OVCAR3 (cell line): ENCODE data around the gene PRELID3B.

DNA sequence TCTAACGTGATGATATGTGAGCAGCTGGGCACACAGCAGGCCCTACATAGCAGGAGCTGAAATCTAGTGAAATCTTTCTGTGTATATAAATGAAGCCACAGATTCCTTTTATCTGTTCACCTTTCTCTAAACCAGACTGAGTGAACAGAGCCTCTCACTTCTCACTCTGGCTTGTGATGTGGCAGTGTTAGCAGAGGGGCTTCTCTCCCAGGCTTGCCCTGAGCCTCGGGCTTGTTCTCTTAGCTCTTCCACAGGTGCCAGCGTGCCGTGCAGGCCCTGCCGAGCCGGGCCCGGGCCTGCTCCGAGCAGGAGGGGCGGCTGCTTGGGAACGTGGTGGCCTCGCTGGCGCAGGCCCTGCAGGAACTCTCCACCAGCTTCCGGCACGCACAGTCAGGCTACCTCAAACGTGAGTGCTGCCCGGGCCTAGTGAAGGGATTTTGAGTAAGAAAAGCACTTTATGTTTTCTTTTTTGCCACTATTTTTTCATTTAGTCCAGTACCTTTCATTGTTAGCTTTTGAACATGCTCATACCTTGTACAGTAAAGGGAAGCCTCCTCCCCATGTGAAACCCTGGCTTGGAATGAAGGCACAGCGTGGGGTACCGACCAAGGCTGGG lies 18.1 kb downstream of the STX16 start:
- RRBS, result 94% methylated on average over 7 of the region's 18 CpGs

- RRBS, result 98% methylated on average over 5 of the region's 22 CpGs
Measured at GRCh38 chr20:58676011-58676721, 16.4 kb upstream of the NPEPL1 start.

GRCh38 chr20:58854126-58854532 lies 37.1 kb upstream of the GNAS start:
- RRBS, result 90% methylated on average over 17 of the region's 30 CpGs

GRCh38 chr20:58889737-58890233 lies 1.4 kb upstream of the GNAS start:
- RRBS, result 32% methylated on average over 12 of the region's 54 CpGs

- RRBS, result 10% methylated on average over 16 of the region's 74 CpGs
Measured at GRCh38 chr20:58890234-58890719, 944 bp upstream of the GNAS start.

DNA sequence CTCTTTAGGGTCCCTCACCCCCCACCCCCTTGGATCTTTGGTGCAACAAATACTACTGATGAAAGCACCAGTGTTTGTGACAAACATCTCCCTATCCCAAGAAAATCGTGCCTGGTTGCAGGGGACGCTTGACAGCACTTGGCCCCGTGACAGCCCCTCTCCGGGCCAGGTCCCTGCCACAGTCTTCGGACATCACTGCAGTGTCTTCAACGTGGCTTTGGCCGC lies 4.5 kb downstream of the GNAS start:
- RRBS, result 43% methylated on average over 2 of the region's 7 CpGs

DNA sequence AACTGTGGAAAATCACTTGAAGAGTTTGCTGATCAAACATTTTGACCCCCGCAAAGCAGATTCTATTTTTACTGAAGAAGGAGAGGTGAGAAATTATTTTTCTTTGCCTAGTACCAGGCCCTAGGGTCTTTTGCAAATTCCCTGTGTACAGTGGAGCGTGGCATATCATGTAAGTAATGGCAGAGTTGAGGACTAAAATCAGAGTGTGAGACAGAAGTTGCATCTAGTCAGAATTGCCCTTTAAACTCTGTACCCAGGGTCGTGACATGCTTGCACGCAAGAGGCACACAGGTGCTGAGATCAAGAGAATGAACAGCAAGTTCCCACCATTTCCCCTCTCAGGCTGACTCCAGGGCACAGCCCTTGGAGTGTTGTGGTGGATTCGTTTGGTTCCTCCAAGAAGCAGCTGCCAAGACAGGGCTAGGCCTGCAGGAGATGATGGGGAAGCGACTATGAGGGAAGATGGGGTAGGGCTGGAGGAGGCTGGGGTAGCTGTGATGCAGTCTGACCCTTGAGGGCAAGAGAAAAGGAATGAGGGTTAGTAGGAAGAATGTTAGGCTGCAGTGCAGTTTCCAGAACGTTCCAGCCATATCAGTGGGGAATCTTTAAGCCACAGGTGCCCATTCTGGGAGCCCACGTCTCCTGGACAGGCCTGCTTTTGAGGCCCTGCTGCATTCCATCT lies 6.8 kb downstream of the NELFCD start:
- RRBS, result no CpG with 5 or more reads among the region's 8 CpGs

DNA sequence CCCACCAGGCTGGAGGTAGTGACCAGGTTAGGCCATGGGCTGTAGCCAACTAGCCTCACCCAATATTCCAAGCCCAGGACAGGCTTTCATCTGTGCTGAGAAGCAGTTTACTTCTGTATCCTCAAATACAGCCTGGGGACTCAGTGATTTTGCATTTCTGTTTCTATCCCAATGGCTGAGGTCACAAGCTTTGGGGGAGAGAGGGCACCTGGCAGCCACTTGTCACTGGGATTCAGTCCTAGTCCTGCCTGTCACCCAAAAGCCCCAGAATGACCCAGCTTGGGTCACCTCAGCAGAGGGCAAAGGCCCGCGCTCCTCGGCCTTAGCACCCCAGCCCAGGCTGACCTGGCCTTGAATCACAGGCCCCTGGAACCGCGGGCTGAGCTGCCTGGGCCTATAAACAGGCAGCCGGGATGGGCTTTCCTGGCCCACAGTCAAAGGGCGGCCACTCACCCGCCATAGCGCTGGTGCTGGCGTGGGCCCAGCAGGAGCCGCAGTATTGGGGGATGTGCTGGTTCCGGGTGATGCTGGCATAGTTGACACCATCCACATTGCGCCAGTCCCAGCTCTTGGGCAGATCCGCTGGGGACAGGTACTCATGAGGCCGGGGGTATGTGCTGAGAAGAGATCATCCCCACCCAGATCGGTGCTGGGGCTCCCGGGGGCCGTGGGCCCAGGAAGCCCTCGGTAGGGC lies 1.0 kb downstream of the CTSZ start:
- RRBS, result 83% methylated on average over 8 of the region's 19 CpGs

GRCh38 chr20:59010289-59010929 lies 3.4 kb upstream of the CTSZ start:
- RRBS, result 100% methylated on average over 2 of the region's 7 CpGs

DNA sequence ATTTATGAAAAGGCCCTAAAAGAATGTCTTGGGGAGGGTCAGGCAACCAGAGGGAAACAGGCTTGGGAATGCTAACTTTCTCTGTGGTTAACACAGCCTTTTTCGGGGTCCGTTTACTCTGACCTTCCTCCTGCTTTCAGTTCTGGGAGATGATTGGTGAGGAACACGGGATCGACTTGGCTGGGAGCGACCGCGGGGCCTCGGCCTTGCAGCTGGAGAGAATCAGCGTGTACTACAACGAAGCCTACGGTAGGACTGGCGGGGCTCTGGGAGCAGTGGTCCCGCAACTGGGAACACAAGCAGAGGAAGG lies 3.4 kb downstream of the TUBB1 start:
- RRBS, result no CpG with 5 or more reads among the region's 13 CpGs

- RRBS, result 3% methylated on average over 45 of the region's 74 CpGs
Measured at GRCh38 chr20:59042527-59043258, at the start of gene PRELID3B. Gene PRELID3B, minus strand, starts transcription at chr20:59042786.

DNA sequence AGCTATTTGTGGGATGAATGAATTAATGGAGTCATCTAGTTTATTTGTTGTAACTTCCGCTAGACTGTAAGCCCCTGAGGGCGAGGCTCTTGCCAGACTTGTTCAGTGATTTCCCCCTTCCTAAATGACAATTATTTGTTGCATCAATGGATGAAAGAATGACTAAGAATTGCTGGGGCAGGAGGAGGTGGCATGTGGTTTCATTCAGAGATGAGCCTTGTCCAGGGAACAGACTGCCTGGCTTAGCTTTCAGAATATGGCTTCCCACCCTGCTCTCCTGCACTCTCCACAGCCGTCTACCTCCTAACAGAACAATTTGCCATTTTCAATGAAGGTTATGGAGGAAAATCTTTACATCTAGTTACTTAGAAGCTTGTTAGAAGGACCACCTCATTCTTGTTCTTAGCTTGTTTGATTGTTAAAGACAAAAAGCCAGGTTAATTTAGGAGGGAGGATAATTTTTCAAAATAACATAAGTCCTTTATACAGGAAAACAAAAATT lies 1.2 kb upstream of the PRELID3B start:
- RRBS, result no CpG with 5 or more reads among the region's 3 CpGs

- RRBS, result no CpG with 5 or more reads among the region's 9 CpGs
Measured at GRCh38 chr20:59047601-59048758, 5.4 kb upstream of the PRELID3B start.

- RRBS, result no CpG with 5 or more reads among the region's 5 CpGs
Measured at GRCh38 chr20:59121883-59122508, 41.6 kb upstream of the ZNF831 start.

GRCh38 chr20:59149498-59150619 lies 13.8 kb upstream of the ZNF831 start:
- RRBS, result no CpG with 5 or more reads among the region's 23 CpGs

DNA sequence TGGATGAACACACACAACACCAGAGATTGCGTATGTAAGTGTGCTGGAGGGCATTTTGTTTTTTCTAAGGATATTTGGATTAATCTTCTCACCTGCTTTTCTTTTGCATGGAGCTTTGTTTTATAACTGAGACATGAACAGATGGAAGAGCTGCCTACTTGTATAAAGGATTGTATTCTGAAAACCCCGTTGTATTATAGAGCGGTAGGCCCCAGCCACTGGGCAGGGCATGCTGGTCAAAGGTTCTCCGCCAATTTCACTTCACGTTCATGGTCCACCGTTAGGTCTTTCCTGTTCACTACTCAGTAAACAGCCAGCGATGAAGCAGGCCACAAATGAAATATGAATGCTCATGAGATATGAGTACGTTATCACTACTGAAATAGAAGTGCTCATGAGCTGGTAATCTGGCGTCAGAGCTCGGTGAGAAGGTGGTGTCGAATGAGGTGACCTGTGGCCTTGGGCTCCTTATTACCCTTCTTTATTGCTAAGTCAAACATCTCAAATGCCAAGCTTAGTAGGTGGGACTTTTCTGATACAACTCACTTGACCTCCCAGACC lies 16.5 kb downstream of the EDN3 start:
- RRBS, result no CpG with 5 or more reads among the region's 11 CpGs

DNA sequence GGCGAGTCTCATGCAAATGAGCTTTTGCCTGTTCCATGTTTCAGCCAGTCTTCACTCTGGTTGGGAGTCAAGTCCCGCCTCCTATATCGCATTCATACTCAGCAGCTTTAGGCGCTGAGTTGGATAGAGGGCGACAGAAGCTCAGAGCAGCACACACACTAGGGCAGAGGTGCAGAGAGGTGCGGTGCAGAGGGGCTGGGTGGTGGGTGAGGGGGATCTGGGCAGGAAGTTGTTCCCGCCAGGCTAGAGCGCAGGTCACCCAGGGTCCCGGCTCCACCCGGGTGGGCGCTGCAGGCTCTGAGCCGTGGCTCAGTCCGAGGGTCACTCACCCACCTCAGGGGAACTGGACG lies 89.2 kb upstream of the PHACTR3 start:
- RRBS, result no CpG with 5 or more reads among the region's 14 CpGs

- RRBS, result no CpG with 5 or more reads among the region's 15 CpGs
Measured at GRCh38 chr20:59526274-59526827, 78.0 kb upstream of the PHACTR3 start.

DNA sequence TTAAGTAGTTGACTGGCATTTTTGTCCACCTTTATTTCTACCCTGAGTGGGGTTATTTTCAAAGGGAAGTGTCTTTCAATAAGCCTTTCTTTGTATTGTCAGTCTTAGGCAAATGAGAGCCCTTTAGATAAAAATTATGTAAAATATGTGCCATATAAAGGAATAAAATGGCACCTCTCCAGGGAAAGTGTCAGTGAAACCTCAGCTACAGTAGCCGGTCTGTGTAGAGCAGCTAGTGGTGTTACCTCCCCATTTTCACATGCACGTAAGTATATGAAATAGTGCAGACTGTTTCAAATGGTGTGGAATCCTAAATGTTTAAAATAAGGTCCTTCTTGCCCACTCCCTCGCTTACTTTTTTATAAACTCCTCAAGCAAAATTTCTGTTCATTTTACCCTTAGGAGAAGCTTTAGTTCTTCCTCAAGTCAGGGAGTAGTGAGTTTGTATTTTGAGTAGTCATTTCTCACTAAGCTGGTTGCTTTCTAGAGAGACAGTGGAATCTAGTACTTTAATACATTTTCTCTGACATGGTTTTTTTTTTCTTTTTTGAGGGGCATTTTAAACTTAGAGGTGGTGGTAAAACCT lies 5.1 kb downstream of the FAM217B start:
- RRBS, result no CpG with 5 or more reads among the region's 3 CpGs

DNA sequence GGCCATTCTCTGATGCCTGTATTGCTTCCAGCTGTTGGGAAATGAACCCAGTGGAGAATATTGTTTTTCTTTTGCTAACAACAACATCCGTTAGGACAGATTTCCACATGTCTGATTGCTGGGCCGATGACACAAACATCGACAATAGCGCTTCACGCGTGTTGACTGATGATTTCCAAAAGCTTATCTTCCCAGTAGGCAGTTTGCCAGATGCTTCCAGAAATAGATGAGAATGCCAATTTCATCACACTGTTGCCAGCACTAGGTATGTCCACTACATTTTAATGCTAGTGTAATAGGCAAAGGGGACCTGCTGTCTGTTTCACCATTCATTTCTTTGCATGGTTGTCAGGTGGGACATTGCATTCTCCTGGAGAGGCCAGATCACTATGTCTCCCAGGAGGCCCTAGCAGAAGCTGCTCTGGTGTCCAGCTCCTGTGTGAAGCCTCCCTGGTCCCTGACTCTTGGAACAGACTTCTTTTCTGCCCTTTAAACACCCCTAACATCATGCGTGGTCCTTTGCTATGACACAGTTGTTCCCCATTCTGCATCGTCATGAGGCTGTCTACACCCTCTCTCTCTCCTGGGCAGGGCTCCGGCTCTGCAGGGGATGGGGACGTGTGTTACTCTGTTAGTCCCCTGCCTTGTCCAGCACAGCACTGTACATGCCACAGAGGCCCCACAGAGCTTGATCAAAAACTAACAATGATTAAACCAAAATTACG lies 181.6 kb downstream of the CDH26 start:
- RRBS, result no CpG with 5 or more reads among the region's 11 CpGs